HT-29 (cell line): ENCODE measurements around the gene PABIR1.

- RAMPAGE, long total RNA, result no peak
Measured at GRCh38 chr9:68515228-68516121, 25.2 kb downstream of the TMEM252 start.

DNA sequence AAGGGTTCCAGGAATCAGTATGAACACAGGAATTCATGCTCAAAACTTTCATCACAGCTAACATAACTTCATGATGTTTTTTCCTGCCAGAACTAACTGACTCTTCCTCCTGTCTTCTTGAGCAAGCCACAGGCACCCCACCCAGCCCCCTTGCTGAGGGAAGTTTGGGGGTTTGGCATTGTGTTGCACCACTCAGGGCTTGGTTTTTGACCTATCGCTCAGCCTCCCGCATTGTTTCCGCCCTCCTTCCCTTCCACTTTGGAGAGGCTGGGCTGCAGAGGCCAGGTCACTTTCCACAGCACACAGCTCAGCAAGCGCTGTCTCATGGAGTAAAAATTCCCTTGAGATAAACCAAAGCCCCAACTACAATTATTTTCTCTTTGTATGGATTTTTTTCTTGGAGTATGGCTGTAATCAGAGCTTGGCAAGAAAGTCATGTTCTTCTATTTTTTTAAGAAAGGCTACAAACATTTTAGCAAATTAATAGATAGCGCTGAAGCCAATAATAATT is 19.9 kb upstream of the TMEM252 start:
- RAMPAGE, long total RNA, result no peak

DNA sequence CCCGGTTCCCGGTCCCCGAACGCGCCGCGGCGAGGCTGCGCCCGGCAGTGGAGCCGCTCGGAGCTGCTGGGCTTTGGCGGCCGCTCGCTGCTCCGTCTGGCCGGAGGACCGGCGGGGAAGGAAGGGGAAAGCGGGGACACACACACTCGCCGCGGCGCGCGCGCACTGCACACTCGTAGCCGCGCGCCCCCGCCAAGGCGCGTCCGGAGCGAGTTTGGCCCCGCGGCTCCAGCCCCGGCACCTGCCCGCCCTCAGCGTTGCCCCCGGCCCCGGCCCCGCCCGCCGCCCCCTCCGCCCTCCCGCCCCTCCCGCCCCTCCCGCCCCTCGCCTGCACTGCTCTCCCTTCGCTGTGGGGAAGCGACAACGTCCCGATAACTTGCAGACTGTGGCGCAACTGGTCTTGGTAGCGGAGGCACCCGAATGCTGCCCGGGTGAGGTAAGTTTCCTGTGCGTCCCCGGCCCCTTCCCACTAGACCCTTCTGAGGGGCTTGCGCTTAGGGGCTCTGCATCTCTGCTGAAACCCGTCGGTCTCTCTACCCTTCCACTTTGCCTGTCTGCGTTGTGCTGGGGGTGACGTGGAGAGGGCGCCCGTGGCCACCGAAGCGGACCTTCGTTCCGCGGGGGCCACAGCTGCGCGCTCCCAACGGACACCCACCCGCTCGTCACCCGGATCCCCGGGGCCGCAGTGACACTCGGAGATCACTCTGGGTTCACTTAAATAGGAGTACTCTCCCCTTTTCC is 457 bp downstream of the PIP5K1B start:
- RAMPAGE, long total RNA, result no peak

GRCh38 chr9:68779847-68780690 is at the start of gene PABIR1:
PABIR1 (plus strand) TSS chr9:68780065.
- RAMPAGE, long total RNA, result start-site peak on the plus strand at chr9:68780035-68780076, 35 and 15 reads in 2 replicates

DNA sequence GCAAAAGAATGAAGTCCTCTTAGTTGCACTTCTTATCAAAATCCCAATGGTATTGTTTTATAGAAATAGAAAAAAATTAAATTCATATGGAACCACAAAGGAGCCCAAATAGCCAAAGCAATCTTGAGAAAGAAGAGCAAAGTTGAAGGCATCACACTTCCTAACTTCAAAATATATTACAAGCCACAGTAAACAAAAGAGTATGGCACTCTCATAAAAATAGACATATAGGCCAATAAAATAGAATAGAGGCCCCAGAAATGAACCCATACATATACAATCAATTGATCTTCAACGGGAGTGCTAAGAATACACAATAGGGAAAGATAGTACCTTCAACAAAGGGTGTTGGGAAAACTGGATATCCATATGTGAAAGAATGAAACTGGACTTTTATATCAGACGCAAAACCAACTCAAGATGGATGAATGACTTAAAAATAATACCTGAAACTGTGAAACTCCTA is 19.5 kb downstream of the PABIR1 start:
- RAMPAGE, long total RNA, result no peak

DNA sequence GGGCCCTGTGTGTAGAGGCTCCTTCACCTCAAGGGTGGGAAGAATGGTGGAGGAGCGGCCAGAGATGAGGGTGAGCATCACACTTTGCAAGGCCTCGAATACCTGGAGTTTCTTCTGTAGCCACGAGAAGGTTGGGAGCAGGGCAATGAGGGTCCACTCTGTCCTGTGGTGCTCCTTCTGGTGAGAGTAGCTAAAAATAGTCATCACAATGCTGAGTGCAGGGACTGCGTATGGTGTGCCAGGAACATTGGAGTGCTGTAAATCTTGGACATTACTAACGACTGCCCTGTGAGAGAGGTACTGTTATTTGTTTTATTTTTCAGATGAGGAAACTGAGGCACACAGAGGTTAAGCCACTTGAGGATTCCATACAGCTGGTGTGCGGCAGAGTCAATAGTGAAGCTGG is 25.4 kb downstream of the PABIR1 start:
- RAMPAGE, long total RNA, result no peak

DNA sequence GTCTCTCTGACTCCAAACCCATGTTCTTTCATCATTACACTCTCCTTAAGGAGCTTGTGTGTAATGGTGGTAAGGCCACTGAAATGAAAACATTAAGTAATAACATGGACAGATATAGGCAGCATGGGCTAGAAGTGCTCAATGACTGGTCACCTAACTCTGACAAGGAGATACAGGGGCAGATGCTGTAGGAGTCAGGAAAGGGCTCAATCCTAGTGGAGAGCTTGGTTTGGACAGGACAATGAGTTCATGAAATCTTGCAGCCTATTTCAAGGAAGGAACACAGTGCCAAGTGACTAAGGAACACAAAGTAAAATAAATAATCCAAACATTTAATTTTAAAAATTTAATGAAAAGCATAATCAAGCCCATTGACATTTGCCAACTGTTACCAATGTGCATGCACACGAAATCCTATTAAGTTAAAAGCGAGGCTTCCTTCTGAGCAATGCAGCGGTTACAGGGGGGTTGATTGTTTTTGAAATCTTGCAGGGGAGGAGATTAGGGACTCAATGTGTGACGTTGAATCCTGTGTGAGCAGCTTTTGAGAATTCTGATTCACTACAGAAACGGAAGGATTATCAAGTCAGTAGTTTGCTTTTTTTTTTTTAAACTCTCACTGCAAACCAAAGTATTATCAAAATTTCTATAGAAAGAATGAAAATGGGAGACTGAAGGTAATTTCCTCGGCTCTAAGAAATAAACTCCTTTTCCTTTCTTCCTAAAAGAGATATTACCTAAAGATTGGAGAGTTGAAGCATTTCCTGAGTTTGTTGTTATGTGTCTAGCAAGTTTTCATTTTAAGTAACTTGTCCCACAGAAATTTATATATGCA is 109.5 kb downstream of the PRKACG start:
- RAMPAGE, long total RNA, result no peak

DNA sequence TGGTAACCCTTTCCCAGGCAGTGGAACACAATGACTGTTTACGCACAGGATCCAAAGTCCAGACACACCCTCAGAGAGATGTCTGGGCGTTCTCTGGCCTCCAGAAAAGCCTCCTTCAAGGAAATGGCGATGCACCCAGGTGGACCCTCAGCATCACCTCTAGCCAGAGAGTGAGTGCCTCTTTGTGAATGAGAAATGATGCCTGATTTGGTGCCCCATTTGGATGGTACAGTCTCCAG is 145.5 kb downstream of the ENTREP1 start:
- RAMPAGE, long total RNA, result no peak

DNA sequence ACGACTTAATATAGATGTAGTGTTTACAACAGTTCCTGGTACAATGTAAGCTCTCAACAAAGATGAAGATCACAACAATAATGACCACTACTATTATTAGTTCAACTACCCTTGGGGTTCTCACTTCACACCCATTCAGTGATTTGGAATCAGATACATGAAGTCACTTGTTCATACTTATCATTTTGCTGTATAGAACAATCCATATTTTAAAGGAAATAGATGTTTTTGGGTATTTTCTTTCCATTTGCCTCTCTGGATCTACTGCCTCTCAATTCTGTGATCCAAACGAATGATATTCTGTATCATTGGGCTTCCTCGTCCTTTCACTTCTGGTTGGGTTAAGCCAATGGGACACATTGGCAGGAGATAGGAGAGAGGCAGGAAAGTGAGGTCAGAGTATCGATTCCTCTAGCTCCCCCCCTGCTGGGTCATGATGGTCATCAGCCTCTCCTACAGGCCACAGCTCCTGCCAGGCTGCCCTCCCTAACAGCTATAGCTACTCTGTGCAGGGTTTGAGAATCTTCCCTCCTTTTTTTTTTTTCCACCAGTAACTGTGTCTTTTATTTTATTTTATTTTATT is 39.5 kb downstream of the APBA1 start:
- RAMPAGE, long total RNA, result no peak

- RAMPAGE, long total RNA, result no peak
Measured at GRCh38 chr9:70044707-70045380, 1.2 kb downstream of the MAMDC2 start.

DNA sequence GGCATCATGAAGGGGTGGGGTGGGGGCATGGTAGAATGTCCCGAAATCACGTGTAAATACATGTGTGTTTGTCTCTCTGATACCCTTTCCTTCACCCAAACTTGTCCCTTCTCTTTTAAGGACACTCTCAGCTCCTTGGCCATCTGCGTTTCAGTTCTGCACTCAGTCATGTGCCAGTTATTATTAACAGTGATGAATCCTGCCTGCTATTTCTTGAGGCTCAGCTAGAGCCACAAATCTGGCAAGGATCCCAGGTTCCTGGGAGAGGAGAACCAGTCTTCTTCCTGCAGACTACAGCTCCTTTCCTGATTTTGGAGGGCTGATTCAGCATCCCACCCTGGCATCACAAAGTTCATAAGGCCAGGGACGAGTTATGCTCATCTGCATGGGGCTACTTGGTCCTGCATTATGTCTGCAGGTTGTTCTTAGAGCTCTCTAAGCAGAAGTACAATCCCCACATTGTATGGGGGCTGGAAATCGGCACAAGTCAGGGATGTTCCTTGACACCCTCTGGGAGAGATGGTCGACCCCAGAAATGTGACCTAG is 5.6 kb downstream of the MAMDC2 start:
- RAMPAGE, long total RNA, result no peak

GRCh38 chr9:70058480-70058827 is 14.8 kb downstream of the MAMDC2 start:
- RAMPAGE, long total RNA, result no peak

GRCh38 chr9:70204503-70205373 is 54.0 kb upstream of the SMC5 start:
- RAMPAGE, long total RNA, result no peak

DNA sequence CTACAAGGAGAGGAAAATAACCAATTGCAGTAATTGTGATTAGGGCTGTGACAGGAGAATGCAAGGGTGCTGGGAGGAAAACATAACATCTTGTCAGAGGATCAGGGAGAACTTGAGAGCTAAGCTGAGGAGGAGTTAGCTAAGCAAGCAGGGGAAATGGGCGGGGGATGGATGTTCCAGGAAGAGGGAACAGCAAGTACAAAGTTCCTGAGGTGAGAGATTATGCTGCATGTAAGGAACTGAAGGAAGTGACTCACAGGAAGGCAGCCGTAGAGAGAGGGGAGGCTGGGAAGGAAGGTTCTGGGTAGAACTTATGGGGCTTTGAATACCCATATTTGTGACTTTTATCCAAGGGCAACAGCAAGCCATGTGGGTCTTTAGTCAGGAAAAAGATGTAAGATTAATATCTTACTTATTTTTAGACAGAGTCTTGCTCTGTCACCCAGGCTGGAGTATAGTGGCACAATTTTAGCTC is 24.1 kb upstream of the KLF9 start:
- RAMPAGE, long total RNA, result no peak

DNA sequence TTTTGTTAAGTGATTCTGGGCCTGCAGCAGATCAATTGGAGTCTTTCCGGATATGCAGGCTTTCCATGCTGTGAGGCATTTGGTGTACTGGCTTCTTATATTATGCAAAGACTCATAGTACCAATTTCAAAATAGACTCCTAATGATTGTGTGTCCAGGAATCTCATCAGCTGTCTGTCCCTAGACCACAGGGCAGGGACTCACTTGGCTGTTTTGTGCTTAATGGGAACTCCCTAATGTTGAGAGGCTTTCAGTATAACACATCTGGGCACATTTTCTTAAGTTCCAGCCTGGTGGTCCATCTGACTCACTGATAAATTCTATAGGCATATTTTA is 180.1 kb upstream of the KLF9 start:
- RAMPAGE, long total RNA, result no peak

GRCh38 chr9:70602323-70602834 is 187.9 kb upstream of the KLF9 start:
- RAMPAGE, long total RNA, result no peak

DNA sequence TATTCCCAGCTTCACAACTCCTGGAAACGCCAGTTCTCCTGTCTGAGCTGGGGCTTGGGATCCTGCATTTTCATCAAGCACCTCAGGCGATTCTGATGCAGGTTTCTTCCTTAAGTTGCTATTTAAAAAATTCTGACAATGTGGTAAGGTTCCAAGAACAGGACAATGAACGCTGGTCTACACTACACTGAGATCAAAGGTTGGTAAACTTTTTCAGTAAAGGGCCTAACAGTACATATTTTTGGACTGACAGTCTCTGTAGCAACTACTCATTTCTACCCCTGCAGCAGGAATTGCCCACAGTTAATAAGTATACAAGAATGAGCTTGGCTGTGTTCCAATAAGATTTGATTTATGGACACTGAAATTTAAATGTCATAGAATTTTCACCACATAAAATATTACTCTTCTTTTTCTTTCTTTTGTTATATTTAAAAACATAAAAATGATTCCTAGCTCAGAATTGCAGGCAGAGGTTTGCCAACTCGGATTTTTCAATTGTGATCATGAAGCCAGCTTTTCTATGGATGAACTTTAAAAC is 87.6 kb downstream of the CEMIP2 start:
- RAMPAGE, long total RNA, result no peak

DNA sequence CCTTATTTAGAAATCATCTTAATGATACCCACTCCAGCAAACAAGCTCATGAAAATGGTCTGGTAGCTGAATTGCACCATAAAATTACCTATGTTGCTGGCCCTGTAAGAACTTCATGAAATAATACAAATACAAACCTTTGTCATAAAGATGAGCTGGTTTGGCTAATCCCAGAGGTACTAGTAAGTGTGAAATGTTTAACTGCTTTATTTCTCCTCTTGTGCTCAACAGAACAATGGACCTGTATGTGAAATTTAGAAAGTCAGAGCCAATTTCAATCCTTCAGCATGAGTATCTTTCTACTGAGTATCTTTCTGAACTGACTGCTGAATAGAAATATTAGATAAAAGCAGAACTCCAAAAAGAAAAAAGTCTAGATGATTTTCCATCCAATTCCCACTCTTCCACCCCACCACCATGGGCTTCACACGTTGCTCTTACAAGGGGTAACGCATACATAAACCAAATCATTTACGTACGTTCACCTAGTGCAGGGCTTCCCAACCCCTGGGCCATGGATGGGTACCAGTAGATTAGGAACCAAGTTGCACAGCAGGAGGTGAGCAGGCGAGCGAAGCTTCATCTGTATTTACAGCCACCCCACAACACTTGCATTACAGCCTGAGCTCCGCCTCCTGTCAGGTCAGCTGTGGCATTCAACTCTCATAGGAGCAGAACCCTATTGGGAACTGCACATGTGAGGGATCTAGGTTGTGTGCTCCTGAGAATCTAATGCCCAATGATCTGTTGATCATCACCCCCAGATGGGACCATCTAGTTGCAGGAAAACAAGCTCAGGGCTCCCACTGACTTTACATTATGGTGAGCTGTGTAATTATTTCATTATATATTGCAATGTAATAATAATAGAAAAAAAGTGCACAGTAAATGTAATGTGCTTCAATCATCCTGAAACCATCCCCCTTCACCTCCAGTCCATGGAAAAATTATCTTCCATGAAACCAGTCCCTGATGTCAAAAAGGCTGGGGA is 82.4 kb downstream of the CEMIP2 start:
- RAMPAGE, long total RNA, result no peak

DNA sequence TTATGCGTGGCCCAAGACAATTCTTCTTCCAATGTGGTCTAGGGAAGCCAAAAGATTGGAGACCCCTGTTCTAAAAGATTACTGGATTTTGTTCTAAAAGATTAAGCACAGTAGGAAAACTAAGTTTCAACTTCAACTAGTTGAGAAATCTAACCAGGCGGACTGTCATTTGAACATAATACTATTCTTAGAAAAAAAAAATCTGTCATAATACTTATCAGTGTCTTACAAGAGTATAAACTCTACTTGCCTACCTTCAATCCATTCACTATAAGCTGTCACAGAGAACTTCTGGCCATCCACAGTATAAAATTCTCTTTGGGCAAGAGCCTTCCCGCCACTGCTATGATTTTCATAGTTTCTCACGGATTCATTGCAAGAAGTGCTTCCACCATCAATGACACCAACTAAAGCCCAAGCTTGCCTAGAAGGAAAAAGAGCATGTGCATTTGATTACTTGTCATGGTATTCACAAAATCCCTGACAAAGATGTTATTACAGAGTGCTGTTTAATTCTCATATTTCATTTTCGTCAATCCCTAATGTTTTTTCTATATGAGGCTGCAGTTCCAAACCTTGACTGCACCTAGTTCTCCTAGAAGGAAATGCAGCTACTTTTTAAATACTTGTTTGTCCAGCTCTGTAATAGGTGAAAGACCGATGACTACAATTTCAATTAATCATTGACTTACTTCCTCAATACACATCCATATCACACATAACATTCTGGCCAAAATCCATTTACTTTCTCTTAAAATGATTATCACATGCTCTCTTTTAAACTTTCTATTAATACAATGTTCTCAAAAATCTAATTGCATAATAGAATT is 28.3 kb downstream of the CEMIP2 start:
- RAMPAGE, long total RNA, result no peak

GRCh38 chr9:71744585-71745638 is 23.4 kb downstream of the CEMIP2 start:
- RAMPAGE, long total RNA, result no peak